AG09319 (cell line): ENCODE measurements around a stretch of chr2.

- RRBS = no CpG with 5 or more reads among the region's 28 CpGs
These were observed 74.9 kb downstream of the RPRM start for GRCh38 chr2:153403267-153404430.

- RRBS = no CpG with 5 or more reads among the region's 2 CpGs
These were observed 248.6 kb upstream of the KCNJ3 start for GRCh38 chr2:154449815-154450403.

DNA sequence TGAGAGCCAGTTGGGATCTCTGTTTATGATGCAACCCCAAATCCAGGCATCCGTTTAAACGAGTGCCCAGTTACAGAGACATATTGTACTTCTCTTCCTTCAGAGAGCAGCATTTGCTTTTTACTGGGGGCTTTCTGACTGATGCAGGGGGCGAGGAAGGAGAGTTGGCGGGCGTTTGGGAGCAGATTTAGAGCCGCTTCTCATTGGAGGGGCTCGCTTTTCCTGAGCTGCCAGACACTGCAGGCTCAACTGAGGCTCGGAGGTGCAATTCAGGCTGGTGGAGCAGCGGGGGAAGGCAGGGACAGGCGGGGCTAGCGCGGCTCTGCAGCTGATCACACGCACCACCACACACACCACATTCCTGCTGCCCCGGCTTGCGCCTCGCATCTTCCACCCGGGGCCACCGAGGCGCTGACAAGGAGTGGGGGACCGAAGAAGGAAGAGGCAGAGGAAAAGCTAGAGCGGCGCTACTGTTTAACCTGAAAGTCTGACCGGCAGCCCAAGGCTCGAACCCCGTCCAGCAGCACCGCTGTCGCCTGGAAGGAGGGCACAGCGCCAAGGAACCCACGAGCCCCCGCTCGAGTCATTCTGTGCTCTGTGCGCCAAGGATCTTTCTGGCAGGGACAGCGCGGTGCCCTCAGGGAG, 1.2 kb upstream of the KCNJ3 start:
- RRBS = under 1% methylated on average over 6 of the region's 34 CpGs

GRCh38 chr2:154697833-154698465, 546 bp upstream of the KCNJ3 start:
- RRBS = 4% methylated on average over 12 of the region's 50 CpGs

- RRBS = no CpG with 5 or more reads among the region's 17 CpGs
These were observed 773.6 kb downstream of the KCNJ3 start for GRCh38 chr2:155472119-155472479.

DNA sequence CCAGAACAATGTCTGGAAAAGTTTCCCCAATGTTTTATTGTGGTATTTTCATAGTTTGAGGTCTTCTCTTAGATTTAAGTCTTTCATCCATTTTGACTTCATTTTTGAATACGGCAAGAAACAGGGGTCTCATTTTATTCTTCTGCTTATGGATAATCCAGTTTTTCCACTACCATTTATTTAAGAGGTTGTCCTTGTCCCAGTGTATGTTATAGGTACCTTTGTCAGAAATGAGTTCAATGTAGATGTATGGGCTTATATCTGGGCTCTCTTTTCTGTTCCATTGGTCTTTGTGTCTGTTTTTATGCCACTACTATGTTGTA, 750.4 kb downstream of the NR4A2 start:
- RRBS = no CpG with 5 or more reads among the region's 1 CpG

- RRBS = no CpG with 5 or more reads among the region's 1 CpG
These were observed 7.6 kb downstream of the NR4A2 start for GRCh38 chr2:156324862-156325328.

DNA sequence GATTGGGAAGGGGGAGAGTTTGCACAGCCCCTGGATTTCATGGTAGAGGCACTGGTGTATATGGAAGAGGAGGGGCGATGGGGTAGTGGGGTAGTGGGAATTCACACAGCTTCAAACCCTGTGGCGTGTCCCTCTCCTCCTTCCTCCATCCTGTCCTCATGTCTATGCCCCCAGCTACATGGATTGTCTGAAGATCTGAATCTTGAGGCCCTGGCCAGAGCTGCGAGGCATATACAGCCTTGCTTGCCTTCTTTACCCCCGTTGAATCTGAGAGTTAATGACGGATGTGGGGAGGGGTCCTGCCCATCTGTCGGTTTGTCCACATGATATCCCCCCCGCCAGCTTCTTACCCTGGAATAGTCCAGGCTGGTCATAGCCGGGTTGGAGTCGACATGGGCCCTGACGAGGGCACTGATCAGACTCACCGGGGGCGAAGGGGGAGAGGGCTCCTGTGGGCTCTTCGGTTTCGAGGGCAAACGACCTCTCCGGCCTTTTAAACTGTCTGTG, 5.0 kb downstream of the NR4A2 start:
- RRBS = 94% methylated on average over 9 of the region's 16 CpGs

DNA sequence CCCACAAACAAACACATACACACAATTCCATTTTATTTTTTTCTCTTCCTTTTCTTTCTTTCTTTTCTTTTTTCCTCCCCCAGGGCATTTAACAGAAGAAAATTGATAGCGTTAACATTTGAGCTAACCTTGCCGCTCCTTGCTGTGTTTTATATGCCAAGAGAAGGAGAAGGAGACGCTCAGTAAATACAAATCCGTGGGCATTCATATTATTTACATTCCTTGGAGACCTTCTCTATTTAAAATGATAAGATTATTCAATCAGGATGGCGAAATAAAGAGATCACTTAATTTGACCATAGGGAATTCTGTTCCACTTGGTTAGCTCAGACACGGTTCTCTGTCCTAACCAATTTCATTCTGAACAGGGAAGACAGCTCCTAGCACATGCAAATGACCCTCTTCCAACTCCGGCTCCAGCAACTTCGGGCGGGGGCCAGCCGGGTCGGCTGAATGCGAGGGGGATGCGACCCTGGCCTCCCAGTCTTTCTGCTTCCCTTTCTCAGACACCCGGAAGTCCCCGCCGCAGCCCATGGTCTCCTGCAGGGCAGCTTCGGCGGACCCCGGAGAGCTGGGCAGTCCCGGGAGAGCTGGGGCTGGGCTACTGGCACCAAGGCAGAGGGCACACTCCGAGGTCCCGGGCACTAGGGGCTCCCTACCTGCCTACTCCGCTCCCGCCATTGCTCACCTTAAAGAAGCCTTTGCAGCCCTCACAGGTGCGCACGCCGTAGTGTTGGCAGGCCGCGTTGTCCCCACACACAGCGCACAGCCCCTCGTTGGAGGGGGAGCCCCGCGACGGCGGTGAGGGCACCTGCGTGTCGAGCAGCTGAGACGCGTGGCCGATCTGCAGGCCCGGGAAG, 3.7 kb downstream of the NR4A2 start:
- RRBS = 80% methylated on average over 14 of the region's 41 CpGs

DNA sequence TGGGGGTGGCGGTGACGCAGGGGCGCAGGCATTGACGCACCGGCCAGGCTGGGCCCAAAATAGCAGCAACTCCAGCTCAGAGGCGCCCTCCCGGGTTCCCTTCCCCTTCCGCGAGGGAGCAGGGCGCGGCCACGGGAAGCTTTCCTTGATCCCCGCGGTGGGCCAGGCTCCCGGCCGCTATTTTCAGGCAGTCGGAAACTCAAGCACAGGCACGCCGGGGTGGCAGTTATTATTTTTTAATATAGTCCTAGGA, 2.1 kb upstream of the NR4A2 start:
- RRBS = 1% methylated on average over 7 of the region's 19 CpGs

GRCh38 chr2:156343248-156343885, 10.8 kb upstream of the NR4A2 start:
- RRBS = no CpG with 5 or more reads among the region's 3 CpGs

GRCh38 chr2:156398893-156399867, 37.0 kb upstream of the GPD2 start:
- RRBS = no CpG with 5 or more reads among the region's 10 CpGs

- RRBS = 1% methylated on average over 15 of the region's 44 CpGs
These were observed 682 bp upstream of the GPD2 start for GRCh38 chr2:156435353-156436041.

DNA sequence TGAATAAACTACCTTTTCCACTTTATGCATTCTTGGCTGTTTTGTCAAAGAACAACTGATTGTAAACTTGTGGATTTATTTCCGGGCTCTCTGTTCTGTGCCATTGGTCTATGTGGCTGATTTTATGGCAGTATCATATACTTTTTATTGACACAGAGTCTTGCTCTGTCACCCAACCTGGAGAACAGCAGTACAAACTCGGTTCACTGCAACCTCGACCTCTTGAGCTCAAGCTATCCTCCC, 6.7 kb upstream of the GALNT5 start:
- RRBS = no CpG with 5 or more reads among the region's 3 CpGs

GRCh38 chr2:157488677-157489103, 44.8 kb upstream of the CYTIP start:
- RRBS = no CpG with 5 or more reads among the region's 7 CpGs

DNA sequence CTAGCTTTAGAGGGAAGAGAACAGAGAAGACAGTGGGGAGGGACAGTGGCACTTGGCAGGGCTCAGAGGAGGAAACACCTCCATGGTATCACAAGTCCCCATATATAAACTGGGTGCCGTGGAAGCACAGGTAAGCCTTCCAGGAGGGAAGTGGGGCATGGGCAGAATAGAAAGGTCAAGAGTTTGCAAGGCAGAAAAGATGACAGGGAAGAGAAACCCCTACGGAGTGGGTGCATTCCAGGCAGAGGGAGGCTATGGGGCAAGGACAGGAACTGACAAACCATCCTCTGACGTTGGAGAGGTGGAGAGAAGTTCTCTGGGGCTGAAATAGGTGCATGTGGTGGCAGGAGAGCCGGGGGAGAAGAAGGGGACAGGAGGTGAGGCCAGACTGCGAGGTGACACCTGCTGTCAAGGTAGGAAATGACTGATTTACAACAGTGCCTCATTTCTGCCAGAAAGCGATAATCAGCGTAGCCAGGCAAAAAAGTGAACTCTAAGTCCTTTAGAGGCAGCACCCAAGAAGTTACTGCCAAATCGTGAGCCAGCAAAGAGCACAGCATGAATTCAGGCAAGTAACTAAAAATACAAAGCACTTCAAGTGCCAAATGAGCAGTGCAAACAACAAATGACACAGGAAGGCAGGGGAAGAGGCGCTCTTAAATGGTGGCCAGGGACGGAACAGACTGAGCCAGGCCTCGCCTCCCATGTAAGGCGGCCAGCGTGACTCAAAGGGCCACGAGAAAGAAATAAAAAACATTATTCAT, 113.2 kb upstream of the ACVR1C start:
- RRBS = no CpG with 5 or more reads among the region's 14 CpGs

DNA sequence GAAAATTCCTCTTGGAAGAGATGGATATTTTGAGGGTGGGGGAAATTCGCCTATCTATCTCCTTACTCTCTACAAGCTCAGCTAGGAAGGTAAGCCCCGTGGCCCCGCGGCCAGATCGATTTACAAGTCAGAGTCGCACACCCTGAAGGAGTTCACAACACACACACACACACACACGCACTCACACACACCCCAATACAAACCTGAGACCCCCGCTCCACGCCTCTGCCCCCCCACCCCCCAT, 876 bp downstream of the ACVR1 start:
- RRBS = no CpG with 5 or more reads among the region's 9 CpGs

DNA sequence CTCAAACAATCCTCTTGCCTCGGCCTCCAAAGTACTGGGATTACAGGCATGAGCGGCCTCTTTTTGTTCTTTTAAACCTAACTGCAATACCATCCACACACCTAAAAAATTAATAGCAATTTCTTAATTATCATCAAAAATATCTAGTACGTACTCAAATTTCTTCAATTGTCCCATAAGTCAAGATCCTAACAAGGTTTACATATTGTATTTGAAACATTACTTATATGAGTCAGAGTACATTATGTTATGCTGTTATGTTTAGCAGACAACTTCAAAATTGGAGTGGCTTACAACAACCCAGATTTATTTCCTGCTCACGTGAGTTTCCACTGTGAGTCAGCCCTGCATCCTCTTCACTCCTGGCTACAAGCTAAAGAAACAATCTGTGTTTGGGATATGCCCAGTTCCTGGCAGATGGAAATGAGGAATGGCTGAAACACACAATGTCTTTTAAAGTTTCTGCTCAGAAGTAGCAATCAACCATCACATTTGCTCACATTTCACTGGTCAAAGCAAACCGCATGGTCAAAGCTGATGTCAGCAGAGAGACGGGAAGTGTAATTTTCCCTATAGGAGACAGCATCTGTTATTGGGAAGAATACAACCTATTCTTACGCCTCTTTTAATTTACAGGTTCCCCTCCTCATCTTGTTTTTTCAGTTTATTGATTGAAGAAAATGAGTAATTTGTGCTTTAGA, 31.4 kb upstream of the TANC1 start:
- RRBS = no CpG with 5 or more reads among the region's 7 CpGs

DNA sequence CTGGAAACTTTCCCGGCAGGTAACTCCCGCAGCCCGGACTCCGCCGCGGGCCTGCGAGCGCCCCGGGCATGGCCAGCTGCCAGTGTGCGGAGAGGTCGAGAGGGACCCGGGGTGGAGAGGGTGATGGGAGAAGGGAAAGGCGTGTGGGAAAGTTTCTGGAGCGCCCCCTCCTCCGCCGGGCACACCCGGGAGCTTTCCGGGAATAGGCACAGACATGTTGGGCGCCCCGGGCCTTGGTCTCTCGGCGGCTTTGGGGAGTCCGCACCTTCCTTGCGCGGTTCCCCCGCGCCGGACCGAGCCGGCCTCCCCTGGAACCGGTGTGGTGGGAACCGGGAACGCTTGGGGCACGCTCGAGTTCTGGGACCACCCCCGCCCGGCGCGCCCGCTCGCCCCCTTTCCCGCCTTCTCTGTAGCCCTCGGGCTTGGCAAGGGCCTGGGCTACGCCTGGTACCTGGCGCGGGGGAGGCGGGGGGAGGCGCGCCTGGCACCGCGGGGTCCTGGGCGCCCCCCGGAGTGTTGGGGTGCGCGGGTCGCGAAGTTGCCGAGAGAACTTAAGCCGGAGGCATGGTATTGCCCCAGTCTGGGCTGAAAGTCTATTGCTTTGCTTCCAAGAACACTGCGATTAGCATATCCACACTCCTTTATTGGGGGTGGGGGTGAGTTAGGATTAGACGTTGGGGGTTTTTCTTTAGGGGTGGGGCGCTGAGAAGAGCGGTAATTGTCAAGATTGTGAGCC, 492 bp downstream of the TANC1 start:
- RRBS = 1% methylated on average over 36 of the region's 63 CpGs

DNA sequence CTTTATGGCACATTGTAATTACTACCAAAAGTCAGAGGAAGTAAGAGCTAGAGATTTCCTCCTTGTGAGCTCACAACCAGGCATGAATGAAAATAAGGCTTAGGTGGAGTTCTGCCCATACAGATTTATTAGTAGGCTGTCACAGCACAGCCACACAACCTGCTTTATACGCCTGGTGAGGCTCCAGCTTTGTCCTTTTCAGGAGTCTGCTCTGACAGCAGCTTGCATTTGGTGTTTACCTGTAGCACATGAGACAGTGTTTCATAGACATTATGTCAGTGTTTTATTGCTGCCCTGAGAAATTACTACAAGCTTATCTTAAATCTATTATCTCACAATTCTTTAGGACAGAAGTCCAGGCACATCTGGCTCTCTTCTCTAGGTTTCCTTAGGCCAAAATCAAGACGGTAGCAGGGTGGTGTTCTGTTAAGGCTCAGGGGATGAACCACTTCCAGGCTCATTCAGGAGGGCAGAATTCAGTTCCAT, 156.7 kb downstream of the TANC1 start:
- RRBS = no CpG with 5 or more reads among the region's 2 CpGs